GM19239 (cell line): ENCODE data around the genes BTBD10 and PSMA1.

DNA sequence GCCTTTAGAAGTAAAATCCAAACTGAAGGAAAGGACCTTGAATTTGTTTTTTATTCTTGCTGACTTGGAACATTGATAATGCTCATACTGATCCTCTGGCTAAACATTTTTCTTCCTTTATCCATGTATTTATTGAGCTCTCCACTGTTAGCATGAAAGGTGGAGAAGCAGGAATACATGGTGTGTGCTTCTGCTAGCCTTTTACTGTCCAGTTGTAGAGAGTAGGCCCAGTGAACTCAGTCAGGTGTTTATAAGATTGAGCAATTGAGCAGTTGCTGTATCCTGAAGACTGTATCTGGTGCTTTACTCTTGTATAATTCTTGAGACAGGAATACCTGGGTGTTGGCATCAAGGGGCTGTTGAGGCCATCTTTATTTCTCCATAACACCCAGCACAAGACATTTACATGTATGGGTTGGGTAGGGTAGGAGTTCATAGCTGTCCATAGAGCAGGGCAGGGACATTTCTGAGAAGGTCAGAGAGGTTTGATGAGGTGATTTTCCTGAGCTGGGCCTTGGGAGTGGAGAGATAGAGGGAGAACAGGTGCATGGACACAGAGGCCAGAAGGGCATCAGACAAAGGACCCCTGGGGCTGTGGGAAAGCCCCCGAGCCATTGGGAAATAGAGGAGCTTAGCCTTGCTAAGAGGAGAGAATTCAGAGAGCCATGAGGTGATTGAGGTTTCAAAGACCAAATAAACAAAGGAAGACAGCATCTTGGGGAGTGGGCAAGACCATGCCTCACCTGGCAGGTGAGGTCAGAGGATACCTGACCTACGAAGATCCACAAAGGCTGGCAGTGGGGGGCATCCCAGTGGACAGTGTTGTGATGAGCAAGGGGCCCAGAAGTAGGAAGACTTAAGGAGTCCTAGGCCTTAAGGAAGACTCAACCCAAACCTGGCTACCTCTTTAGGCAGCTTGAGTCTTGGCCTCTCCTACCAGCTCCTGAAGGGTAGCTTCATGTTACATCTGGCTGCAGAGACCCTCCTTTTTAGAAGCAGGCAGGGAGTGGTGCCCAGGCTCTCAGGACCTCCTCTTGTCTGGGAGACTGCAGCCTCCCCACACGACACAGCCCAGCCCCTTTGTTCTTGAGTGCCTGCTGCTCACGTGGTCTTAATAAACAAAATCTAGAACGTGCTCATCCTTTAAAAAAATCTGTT is 155.7 kb downstream of the TEAD1 start:
- RRBS, result no CpG with 5 or more reads among the region's 5 CpGs

DNA sequence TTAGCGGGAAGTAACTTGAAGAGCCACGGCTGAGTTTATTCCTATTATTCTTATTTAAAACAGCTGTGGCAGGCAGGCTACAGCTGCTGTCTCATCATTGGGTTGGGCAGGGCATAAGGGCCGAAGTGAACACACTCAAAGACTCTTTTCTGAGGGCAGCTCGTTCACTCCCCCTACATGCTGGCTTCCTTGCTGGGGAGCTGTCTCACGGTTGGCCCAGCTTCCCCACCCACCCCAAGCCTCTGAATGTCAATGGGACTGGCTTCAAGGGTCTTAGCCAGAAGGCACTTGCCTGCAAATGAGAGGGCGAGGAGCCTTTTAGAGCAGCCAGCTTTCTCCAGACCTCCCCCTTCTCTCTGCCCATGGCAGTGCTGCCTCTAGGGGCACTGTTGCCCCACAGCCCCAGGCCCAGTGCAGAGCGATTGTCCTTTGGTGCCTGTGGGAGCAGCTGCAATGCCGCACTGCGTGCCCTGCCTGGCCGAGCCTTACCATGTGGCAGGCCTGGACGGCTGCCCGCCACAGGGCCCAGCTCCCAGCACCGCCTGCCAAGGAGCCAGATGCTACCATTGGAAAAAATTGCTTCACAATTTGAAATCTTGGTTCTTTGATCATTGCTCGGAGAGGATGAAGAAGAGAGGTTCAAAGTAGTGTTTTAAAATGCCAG is 94.6 kb upstream of the RASSF10 start:
- RRBS, result no CpG with 5 or more reads among the region's 14 CpGs

DNA sequence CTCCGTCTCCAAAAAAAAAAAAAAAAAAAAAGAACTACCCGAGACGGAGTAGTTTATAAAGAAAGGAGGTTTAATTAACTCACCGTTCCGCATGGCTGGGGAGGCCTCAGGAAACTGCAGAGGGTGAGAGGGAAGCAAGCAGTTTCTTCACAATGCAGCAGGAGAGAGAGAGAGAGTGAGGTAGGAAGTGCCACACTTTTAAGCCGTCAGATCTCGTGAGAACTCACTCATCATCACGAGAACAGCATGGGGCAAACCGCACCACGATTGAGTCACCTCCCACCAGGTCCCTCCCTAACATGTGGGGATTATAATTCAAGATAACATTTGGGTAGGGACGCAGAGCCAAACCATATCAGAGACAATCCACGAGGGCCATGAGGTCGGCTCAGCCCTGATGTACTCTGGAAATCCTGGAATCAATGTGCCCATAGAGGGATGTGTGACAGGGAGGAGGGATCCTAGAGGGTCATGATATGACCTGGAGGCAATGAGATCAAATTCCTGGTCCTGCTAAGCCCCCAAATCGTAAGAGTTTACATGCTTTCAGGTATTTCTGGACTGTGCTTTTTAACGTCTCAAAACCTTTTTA is 19.6 kb upstream of the RASSF10 start:
- RRBS, result no CpG with 5 or more reads among the region's 15 CpGs

DNA sequence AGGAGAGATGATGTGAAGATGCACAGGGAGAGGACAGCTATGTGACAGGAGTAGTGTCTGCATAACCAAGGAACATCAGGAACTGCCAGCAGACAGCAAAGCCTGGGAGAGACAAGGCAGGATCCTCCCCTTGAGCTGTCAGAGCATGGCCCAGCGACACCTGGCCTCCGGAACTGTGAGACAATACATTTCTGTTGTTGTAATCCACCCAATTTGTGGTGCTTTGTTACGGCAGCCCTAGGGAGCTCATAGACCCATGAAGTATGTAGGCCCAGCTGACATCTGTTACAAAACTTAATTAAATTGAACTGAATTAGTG is 24.6 kb downstream of the RASSF10 start:
- RRBS, result no CpG with 5 or more reads among the region's 3 CpGs

DNA sequence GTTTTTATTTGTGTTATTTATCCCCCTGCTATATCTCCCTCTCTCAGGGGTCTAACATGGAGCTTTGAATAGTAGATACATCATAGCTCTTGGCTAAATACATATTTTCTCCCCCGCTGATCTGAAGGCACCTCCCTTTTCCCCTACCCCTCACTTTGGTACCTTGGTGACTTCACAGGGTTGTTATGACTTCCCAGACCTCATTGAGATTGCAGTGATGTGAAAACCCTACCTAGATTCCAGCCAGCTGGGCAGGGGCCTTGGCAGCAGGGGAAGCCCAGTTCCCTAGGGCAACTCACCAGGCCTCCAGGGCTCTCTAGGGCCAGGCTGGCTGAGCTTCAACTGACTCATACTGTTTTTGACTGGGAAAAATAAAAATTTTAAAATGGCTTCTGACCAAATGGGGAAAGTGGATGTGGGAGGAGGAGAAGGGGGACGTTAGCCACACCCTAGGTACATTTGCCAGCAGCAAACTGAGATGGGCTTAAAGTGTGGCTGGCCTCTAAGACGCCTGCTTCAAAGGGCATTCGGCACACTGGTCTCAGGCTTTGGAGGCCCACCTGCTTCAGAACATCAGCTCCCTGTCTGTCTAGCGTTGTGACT is 38.9 kb downstream of the BMAL1 start:
- RRBS, result no CpG with 5 or more reads among the region's 5 CpGs

GRCh38 chr11:13460219-13460684 is 2.8 kb downstream of the BTBD10 start:
- RRBS, result no CpG with 5 or more reads among the region's 1 CpG

DNA sequence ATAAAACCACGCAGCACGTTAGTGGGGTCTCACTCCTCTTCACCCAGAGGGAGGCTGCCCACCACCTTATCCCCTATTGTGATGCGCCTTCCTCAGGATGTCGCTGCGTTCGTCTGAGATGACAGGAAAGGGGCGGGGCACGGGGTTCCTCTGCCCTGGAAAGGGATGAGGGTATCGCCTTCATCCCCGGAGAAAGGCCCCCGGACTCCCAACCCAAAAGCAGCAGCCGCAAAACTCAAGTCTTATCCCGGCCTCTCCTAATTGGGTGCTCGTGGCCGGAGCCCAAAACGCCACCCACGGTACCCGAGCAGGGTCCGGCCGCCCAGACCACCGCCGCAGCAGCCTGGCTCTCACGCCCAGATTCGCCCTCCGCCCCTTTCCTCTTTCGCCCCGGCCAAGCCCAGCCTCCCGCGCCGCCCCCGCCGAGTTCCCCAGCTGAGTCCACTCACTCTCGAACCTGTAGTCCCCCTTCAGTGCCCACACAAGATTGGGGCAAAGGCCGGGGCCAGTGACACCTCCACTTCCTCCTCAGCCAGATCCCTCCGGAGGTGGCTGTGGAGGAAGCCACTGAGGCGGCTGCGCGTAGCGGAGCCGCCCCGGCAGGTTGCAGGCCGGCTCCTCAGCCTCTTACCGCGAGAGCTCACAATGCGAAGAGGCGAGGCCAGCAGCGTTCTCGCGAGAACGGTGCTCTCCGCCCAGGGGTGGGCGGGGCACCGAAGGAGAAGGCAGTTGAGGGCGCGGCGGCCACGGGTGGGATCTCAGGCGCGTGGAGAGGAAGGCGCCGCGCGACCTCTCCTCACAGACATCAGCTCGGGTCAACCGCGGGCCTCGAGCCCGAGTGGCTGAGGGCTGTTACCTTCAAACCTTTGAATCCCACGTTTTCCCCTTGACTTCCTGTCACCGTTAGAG is at the start of gene BTBD10:
BTBD10 (minus strand) TSS at position 580 of the 909 bp plus-strand sequence.
- RRBS, result 2% methylated on average over 17 of the region's 70 CpGs

- RRBS, result no CpG with 5 or more reads among the region's 7 CpGs
These were observed 38.5 kb upstream of the SPON1 start for GRCh38 chr11:13923772-13924578.

DNA sequence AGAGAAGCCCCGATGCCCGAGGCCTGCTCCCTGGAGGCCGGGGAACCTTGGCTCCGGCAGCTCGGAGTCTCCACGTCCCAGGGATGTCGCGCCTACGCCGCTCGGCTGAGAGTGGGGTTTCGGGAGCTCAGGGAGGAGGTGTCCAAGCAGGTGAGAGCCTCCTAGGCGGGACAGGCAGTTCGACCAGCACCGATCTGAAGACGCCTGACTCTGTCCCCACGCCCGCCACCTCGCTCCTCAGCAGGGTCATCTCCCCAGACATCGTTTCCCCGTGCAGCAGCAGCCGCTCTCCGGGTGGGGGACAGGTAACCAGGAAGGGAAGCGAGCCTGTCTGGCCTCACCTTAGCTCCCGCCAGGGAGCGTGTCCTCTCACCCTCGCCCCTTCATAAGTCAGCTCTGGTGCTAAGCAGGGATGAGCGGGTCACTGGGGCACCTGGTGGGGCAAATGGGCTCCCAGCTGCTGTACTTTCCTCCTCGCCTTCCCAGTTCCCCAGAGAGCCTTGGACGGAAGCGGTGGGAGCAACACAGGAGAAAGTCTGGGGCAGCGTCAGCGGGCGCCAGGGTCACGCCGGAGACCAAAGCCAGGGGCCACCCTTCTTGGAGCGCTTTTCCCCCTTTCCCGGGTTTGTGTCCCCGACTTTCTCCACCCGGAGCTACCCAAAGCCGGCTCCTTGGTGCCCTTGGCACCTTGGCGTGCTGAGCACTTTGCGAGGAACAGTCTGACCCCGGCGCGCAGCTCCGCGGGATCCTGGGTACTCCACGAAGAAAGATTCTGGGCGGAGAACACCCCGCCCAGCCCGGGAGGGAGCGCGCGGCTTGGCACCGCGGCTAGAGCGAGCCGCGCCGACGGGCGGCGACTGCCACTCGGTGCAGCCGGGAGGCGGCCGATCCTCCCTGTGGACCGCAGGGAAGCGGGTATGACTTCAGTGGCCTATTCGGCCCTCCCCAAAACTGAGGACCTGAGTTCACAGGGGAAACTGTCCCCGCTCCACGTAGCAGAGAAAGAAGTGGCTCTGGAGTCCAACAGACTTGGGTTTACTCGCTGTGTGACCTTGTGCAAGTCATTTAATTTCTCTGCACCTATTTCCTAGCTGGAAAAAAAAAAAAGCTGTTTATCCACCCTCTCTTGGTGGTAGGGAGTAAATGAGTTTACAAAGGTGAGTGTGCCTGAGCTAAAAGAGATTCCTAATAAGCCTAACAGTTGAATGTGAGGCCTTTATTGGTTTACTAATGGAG is 1.8 kb downstream of the SPON1 start:
- RRBS, result 10% methylated on average over 27 of the region's 74 CpGs

DNA sequence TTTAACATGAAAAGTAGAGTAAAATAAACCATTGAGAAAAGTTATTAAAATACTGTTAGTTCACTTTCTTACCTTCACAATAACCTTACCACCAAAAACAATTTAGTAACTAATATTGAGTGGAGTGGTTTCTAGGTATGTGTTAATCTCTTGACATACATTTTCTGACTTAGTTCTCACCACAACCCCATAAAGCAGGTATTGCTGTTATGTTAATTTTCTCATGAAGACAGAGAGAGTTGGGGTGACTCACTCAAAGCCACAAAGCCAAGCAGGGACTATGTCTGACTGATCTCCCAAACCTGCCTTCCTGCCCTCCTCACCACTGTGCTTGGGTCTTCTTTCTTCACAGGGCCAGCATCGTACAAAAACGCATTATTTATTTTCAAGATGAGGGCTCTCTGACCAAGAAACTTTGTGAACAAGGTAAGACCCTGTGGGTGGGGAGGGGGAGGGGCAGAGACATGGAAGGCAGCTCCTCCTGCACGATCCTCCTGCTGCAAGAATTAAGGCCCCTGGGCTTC is 112.5 kb downstream of the SPON1 start:
- RRBS, result no CpG with 5 or more reads among the region's 3 CpGs

- RRBS, result no CpG with 5 or more reads among the region's 4 CpGs
These were observed 116.5 kb downstream of the SPON1 start for GRCh38 chr11:14078957-14079541.

GRCh38 chr11:14237561-14237934 is 121.4 kb downstream of the RRAS2 start:
- RRBS, result no CpG with 5 or more reads among the region's 6 CpGs

GRCh38 chr11:14350281-14350812 is 8.6 kb downstream of the RRAS2 start:
- RRBS, result no CpG with 5 or more reads among the region's 7 CpGs

DNA sequence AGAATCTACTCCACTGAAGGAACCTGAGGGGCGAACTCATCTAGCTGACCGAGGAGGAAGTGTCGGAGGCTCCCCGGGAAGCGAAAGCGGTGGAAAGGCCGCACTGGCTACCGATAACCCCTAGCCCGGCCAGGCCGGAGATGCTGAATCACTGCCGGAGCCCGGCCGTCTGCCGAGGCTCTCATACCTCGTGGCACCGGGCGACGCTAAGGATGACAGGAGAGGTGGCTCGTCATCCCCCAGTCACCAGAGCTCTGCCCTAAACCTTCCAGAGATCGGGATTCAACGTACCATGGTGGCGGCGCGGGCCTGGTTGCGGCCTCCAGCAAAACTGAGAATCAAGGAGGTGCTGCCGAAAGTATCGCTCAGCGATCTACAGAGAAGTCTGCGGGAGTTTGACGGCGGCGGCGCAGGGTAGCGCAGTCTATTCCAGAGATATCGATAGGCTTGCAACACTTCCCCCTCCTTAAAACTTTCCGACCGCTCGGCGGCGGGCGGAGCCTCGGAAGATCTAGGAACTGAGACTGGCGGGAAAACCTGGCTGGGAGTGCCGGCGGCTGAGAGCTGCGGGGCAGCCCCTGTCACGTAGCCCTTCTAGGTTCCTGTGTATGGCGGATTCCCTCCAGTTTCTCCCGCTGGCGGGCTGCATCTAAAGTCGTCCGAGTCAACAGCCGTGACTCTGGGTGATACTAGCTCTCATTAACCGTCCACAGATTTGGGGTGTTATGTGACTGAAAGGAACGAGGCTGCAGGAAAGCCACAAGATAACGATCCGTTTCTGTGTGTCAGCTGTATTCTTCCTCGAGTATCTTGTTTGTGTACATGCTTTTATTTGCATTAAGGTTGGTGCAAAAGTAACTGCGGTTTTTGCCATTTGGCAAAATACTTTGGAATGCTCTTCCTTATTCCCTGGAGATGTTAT is at the start of gene PSMA1:
PSMA1 (minus strand) TSS at position 381 of the 922 bp plus-strand sequence.
- RRBS, result 2% methylated on average over 6 of the region's 59 CpGs

GRCh38 chr11:14578325-14578939 is 58.2 kb upstream of the PSMA1 start:
- RRBS, result no CpG with 5 or more reads among the region's 4 CpGs

- RRBS, result no CpG with 5 or more reads among the region's 3 CpGs
These were observed 1.6 kb downstream of the PDE3B start for GRCh38 chr11:14645267-14645521.

GRCh38 chr11:14845213-14845808 is 46.7 kb downstream of the CYP2R1 start:
- RRBS, result no CpG with 5 or more reads among the region's 10 CpGs

GRCh38 chr11:15376000-15376424 is 261.3 kb downstream of the INSC start:
- RRBS, result no CpG with 5 or more reads among the region's 3 CpGs

DNA sequence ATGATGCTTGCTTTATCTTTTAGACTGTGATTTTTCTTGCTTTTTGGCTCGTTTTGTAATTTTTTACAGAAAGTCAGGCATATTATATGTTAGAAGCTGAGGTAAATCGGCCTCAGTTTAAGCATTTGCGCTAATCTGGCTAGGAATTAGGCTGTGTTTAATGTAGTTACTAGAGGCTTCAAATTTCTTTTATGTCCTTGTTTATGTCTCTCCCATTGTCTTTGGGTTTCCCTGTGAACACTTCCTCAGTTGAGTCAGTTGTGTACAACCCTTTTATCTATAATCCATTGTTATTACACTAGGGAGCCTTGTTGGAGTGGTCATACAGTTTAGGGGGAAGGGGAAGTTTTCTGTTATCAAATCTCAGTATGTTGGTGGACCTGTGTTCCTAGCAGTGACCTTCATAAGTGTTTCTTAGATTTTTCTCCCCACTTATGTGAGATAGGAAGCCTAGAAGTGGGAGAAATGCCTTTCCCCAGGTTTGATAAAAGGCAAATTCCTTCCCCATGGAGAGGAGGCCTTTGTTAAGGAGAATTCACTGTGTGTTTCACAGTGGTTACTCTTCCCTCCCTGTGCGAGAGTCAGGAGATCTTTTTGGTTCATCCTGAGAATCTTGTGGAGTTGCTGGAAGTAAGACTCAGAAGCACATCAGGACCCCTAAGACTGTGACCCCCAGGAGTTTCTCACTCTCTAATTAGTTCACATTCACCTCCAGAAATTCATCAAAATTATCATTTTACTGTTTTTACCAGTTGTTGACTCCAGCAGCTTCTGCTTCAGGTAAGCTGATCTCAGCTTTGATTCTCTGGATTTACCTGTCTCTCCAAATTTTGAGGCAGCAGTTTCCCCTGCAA is 437.6 kb downstream of the INSC start:
- RRBS, result no CpG with 5 or more reads among the region's 4 CpGs

GRCh38 chr11:15561695-15562095 is 447.0 kb downstream of the INSC start:
- RRBS, result no CpG with 5 or more reads among the region's 11 CpGs